Omental fat pad (tissue), 4 donors: ENCODE measurements around a stretch of chr21.

DNA sequence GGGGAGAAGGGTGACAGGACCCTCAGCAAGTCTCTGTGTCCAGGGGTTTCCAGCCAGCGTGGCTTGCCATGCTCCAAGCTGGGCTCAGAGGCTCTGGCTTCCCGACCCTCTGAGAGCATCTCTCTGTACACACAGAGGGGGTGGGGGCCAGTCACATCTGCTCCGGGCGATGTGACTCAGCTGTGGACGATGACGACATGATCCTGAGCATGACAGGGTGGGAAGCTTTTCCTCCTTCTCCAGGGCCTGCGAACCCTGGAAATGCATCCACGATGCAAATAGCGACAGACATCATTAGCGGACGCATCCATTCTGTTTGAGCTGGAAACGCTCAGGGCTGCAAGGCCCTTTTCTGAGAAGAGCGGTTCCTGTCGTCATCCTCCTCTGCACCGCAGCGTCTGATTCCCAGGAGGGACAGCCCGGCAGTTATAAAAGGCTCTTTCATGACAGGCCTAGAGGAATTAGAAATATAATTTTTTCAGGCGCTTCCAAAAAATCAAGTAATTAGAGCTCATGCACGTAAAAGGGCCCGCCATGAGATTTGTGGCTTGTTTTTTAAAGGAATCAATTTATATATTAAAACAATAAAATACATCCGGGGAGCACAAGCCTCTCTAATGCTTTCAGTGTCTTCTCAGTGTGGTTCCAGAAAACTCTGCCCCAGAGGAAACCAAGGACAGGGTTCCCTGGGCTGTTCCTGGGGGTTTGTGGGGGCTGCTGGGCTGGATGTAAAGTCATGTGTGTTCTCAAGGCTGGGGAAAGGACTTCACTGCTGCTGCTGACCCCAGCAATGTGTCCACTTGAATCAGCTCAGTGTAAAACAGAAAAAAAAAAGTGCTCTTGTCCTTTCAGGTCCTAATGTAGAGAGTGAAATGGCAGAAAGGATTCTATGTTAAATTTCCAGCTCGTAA, 107.4 kb downstream of the SIK1 start:
- PRO-cap = no peak
- RAMPAGE, long total RNA, 4 experiments = no peak in any of the 4 experiments

- PRO-cap = no peak
- RAMPAGE, long total RNA, 4 experiments = no peak in any of the 4 experiments
Measured at GRCh38 chr21:43331860-43332610, 94.9 kb downstream of the SIK1 start.

- PRO-cap = no peak
- RAMPAGE, long total RNA, 4 experiments = start-site peak on the plus strand in 1 of 4 experiments, at chr21:43334032-43334070 at its widest, 11 reads per replicate
Measured at GRCh38 chr21:43333329-43334175, 93.4 kb downstream of the SIK1 start.

DNA sequence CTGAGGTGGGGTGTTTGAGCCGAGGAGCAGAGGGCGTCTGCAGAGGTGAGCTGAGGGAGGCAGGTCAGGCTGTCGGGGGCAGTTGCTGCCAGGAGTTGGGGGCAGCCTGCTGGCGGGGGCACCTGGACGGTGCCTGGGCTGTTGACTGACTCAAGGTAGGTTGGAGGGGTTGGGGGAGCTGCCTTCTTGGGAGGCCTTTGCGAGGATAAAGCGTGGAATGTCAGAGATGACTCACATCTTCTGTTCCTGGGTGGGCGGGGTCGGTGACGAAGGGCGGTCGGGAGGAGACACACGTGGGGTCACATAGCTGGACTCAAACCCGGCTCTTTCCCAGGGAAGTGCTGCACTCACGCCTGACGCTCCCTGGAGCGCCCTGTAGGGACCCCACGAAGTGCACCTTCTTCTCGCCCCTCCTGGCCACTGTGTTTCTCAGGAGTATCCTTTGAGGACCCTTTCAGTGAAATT, 86.2 kb downstream of the SIK1 start:
- PRO-cap = no peak
- RAMPAGE, long total RNA, 4 experiments = no peak in any of the 4 experiments

DNA sequence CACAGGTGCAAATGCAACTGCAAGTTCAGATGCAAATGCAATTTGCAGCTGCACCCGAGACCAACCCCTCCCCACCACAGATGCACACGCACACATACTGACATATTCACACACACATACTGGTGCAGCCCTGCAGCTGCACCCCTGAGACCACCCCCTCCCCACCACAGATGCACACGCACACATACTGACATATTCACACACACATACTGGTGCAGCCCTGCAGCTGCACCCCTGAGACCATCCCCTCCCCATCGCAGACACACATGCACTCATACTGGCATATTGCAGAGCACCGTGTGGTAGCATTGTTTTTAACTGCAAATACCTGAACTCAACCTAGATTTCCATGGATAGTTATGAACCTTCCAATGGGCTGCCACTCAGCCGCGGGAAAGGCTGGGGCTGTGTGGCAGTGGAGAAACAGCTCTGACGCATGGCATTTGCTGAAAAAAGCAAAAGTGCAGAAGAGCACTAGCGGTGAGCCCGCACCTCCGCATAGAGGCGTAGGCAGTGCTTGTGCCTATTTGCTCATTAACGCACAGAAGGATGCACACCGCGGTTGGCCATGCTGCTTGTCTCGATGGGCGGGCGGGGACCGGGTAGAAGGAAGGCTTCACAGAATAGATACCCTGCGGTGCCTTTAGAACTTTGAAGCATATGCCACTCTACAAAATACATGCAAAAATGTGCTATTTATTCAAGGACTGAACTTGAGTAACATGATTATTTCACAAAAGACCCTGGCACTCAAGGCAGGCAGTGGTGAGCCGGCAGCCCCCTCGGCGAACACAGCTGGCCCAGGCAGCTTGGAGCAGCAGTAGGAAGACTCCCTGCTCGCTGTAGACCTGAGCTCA, 71.8 kb downstream of the SIK1 start:
- PRO-cap = no peak
- RAMPAGE, long total RNA, 4 experiments = no peak in any of the 4 experiments

DNA sequence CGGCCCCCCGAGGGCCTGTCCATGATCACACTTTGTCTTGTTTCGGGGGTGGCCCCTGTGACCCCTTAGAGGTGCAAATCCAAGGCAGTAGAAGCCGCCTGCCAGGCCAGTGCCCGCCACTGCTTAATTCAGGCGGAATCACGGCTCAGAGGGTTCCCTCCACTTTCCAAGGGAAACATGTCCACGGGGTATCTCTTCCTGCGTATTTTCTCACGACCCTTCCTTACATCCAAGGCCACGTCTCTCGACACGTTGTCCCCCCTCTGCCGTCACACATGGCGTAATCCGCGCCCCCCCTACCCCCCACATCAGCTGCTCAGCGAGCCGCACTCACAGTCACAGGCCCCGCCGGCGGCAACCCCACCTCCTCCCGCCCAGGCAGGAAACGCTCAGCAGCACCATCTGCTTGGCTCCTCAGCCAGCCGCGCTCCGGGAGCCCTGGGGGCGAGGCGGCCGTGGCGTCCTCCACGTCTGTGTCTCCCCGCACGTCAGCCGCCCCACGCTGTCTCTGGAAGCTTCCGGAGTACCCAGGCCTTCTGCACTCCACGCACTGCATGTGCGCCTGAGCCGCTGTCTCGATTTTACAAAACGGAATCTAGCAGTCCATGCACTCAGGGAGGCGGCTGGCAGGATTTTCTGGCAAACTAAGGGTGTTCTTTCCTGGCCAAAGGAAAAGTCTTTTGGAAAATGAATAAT, 64.7 kb downstream of the SIK1 start:
- PRO-cap = no peak
- RAMPAGE, long total RNA, 4 experiments = no peak in any of the 4 experiments

GRCh38 chr21:43618867-43619203, 40.5 kb downstream of the HSF2BP start:
- PRO-cap = no peak
- RAMPAGE, long total RNA, 4 experiments = no peak in any of the 4 experiments

DNA sequence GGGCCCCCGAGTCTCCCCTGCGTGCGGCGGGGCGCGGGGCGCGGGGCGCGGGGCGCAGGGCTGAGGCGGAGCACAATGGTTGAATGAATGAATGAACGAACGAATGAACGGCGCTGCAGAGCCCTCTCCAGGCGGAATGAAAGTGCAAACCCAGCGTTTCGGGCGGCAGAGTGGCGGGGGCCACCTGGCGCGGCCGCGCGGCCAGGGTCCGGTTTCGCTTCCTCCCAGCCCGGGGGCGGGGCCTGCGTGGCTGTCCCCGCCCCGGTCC, 192 bp upstream of the PDXK start:
- PRO-cap = no peak
- RAMPAGE, long total RNA, 4 experiments = no peak in any of the 4 experiments

- PRO-cap = no peak
- RAMPAGE, long total RNA, 4 experiments = no peak in any of the 4 experiments
Measured at GRCh38 chr21:43720304-43720543, 1.3 kb downstream of the PDXK start.

GRCh38 chr21:43733362-43734353, 14.7 kb downstream of the PDXK start:
- PRO-cap = no peak
- RAMPAGE, long total RNA, 4 experiments = no peak in any of the 4 experiments

DNA sequence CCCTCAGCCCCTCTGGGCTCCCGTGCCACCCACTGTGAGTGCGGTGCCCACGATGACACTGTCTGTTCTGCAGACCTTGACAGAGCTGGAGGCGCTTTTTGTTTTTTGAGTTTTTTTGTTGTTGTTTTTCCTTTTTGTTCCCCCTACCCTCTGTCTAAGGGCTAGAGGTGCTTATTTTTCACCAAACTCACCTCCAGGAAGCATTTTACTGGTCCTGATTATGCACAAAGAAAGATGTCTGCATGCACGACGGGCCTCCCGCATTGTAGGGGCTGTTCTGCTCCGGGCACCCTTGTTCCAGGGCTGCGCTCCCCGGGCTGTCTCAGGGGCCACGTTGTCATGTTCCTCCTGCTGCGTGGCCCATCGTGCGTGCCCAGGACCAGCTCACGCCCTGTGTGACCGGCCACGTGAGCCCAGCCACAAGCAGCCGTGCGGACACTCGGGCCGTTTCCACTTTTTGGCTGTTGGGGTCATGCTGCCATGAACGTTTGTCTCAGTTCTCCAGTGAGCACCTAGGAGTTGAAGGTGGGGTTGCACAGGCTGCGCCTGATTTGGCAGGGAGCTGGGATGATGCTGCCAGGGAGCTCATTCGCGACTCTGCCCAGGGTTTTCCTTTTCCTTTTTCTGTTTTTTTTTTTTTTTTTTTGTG, 17.2 kb downstream of the PDXK start:
- PRO-cap = no peak
- RAMPAGE, long total RNA, 4 experiments = no peak in any of the 4 experiments

GRCh38 chr21:43745704-43746393, 26.9 kb downstream of the PDXK start:
- PRO-cap = no peak
- RAMPAGE, long total RNA, 4 experiments = no peak in any of the 4 experiments

GRCh38 chr21:43758081-43758642, 17.9 kb downstream of the CSTB start:
- PRO-cap = no peak
- RAMPAGE, long total RNA, 4 experiments = no peak in any of the 4 experiments

- PRO-cap = no peak
- RAMPAGE, long total RNA, 4 experiments = no peak in any of the 4 experiments
Measured at GRCh38 chr21:43775521-43776002, 546 bp downstream of the CSTB start.

DNA sequence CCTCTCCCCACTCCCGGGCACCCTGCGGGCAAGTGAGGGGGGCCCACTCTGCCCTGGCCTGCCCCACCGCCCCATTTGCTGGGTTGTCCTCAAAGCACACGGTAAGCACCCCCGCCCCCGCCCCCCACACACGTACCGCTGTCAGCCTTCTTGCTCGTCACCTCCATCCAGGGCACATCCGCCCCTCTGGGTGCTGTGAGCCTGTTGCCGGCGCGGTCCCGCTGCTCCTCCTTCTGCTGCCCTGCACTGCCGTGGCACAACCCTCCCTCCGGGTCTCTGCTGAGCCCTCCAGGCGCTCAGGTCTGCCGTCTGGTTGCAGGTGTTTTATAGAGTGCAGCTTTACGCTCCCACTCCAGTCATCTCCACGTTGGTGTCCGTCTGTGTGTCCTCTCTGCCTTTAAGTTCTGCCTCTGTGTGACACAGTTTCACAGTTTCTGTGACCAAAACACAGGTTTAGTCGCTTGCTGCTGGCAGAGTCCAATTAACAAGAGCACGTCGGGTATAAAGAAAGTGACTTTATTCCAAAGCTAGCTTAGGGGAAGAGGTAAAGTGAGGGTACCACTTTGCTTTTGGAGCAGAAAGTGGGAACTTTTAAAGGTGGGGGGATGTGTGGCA, 52.1 kb downstream of the AGPAT3 start:
- PRO-cap = no peak
- RAMPAGE, long total RNA, 4 experiments = no peak in any of the 4 experiments

DNA sequence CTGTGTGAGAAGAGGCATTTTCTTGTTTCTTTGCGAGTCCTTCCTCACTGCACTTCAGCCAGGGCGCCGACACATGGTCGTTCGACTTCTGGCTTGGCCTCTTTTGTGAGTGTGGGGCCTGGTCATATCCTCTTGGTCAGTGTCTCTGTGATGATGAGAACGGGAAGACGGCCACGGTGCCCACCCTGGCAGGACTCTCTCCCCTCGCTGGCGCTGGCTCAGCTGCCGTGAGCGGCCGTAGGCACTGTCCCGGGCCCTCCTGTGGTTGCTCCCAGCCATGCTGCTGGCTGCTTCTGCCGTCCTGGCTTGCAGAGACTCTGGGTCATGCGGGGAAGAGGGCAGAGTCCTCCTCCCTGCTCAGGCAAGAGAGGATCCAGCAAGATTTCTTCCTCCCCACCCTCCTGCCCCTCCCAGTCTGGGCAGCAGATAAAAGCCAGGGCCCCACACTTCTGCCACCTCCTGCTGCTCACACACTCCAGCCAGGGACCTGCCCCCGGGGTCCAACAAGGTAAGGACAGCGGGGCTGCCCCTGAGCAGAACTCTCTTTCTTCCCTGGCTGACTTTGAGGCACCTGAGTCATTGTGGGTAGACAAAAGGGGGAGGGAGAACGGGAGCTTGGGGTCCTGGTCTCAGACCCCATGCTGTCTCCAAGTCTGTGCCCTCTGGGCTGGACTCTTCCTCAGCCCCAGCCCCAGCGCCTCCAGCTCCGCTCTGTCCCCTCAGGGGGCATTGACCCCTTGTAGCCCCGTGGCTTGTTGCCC, 60.1 kb downstream of the AGPAT3 start:
- PRO-cap = no peak
- RAMPAGE, long total RNA, 4 experiments = no peak in any of the 4 experiments

DNA sequence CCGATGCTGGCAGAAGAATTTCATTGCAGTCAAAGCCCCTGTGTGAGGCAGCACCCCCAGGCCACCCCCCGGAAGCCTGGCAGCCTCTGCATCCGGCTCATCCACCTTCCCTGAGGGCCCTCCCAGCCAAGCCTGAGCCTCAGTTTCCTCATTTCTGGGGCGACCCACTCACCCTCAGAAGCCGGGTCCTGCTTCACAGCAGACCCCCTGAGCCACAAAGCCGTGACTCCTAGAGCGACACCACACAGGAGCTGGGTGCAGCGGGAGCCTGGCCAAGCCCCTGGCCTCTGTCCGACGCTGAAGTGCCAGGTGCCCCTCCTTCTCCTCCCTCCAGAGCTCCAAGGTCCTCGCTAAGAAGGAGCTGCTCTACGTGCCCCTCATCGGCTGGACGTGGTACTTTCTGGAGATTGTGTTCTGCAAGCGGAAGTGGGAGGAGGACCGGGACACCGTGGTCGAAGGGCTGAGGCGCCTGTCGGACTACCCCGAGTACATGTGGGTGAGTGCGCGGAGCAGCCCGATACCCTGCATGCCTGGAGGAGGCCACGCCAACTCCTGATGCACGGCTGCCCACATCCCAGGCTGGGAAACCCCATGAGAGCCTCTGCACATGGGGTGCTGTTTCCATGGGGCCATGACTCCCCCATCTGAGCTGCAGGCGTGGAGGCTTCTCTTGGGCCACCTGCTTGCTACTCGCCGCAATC, 43.2 kb upstream of the TRAPPC10 start:
- PRO-cap = no peak
- RAMPAGE, long total RNA, 4 experiments = no peak in any of the 4 experiments

GRCh38 chr21:43972883-43973512, 39.1 kb upstream of the TRAPPC10 start:
- PRO-cap = no peak
- RAMPAGE, long total RNA, 4 experiments = no peak in any of the 4 experiments

GRCh38 chr21:43980611-43981413, 31.3 kb upstream of the TRAPPC10 start:
- PRO-cap = no peak
- RAMPAGE, long total RNA, 4 experiments = no peak in any of the 4 experiments

GRCh38 chr21:44006769-44007083, 5.4 kb upstream of the TRAPPC10 start:
- PRO-cap = no peak
- RAMPAGE, long total RNA, 4 experiments = no peak in any of the 4 experiments